Left ventricle myocardium (tissue), 1 donor: ENCODE results near the gene COPG2.

DNA sequence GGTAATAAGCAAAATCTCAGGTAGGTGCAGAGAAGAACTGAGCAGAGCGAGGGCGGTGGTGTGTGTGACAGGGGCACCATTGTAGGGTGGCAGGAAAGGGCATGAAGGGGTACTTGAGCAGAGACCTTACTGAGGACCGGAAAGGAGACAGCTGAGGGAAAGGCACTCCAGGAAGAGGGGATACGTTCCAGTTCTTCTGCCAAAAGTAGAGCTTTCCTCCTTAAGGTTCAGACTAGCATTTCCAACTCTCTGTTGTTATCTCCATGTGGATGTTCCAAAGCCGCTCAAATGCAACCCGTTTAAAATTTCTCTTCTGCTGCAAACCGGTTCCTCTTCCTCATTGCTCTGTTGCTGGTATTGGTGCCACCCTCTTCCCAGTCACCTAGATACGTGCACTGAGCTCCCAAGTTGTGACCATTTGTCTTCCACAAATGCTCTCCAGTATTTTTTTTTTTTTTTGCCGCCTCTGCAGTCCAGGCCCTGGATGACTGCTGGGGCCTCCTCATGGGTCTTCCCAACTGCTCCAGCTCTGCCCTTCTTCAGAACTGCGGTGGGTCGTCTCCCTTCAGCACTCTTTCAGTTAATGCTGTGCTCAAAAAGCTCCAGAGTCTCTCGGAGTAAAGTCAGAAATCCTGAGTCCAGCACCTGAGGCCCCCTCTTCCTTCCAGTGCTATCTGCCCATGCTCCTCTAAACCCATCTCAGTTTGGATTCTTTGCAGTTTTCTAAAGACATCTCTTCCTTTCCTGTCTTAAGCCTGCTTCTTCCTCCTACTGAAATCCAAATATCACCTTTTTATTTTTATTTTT lies 47.4 kb downstream of the TMEM209 start:
- PRO-cap: no peak

- PRO-cap: no peak
Measured at GRCh38 chr7:130282615-130282988, 10.4 kb upstream of the CPA4 start.

- PRO-cap: no peak
Measured at GRCh38 chr7:130380961-130381267, 620 bp downstream of the CPA1 start.

DNA sequence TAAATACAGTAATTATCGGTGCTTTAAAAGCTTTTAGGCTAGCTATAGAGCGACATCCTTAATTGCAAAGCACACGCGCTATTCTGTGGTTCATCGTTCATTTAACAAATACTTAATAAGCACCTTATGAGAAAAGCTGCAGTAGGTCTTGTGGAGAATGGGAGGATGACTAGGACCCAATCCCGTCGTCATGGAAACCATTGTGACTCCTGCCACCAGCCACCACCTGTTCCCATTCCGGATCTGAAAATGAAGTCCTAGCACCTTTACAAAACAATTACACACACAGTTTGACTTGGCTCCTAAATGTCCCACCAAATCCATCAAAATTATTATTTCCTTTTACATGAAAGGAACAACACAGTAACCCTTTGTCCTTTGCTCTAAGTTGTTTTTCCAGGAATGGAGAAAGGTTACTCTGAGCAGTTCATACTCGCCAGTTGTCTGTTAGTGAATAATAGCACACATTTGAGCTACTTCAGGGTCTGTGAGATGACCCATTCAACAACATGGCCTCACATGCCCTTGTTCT lies 785 bp upstream of the CEP41 start:
- PRO-cap: no peak

DNA sequence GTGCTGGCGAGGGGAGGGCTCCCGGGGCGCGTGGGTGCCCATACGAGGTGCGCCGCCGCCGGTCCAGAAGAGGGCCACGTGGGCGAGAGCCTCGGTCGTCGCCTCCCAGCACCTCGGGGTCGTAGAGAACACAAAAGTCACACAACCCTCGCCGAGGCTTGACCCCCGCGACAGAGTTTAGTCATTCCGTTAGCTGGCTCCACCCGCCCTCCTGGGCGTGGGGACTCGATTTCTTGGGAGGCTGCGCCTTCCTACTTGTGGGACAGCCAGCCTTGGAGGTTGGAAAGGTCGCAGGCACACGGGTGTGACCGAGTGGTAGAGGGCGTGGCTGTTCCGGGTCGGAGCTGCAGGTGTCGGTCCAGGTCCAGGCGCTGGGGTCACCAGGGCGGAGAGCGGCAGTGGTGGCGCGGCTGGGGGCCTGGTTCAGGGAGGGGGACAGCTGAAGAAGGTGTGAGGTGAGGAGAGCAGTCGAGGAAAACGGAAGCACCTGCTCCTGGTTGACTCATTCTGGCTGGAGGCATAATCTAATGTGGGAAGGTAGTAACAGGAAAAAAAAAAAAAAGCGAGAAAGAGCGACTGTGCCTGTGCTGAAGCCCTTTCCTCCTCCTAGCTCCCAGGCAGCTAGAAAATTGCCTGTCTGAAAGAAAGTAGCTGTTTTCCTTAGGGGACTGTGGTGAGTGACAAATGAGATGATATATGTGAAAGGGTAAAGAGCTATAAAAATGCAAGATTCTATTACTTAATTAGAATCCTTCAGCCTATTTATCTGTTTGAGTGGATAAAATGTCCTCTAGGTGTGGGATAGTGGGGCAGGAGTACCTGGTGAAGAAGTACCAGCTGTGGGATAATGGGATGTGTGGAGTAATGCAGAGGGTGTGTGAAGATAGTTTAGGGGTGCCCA lies 5.1 kb upstream of the MEST start:
- PRO-cap: no peak

DNA sequence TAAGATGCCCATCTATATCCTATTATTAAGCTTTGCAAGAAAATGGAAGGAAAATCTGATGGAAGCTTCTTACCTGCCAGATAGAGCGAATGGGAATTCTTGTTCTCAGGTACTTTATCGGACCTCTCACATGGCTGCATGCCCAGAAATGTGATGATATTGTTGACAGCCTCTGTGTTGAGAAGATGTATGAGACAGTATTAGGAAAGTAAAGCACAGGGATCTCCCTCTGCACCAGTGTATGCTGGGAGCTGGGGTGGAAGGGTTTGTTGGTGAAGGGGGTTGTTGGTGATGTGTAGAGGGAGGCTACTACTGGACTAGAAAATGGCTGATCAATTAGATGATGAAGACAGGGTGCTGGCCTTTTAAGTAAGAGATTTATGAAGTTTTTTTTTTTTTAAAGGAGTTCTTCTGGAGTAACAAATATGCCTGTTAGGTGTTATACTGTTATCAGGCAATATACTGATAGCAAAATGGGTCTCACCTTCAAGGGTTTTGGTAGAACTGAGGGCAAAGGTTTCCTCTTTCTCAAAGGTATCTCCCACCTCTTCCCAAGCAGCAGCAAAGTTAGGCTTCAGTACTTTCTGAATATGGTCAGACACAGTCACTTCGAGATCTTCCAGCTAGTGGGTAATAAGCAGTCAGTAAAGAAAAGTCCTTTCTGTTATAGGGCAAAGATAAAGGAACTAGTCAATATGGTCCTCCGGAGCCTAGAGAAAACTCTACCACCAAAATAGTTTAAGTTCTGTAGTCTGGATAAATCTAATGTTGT lies 15.5 kb downstream of the MEST start:
- PRO-cap: no peak

DNA sequence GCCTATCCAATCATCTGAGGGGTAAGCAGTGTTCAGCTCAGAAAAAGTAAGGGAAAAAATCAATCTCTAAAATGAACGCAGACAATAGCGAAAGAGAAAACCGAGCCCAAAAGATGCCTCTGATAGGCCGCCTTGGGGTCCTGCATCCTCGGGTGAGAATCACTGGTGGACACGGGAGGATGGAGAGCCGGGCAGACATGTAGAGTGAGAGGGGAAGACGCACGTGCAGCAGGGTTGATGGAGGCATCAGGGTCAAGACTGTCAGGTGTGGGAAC lies 39.9 kb downstream of the MEST start:
- PRO-cap: no peak

- PRO-cap: no peak
Measured at GRCh38 chr7:130538382-130539532, 46.9 kb downstream of the MEST start.

- PRO-cap: bidirectional peak, plus-strand start at chr7:130668489, minus-strand start at chr7:130668336; bidirectional peak, plus-strand start at chr7:130668863, minus-strand start at chr7:130668723
Measured at GRCh38 chr7:130668058-130669282, at the start of gene COPG2. Gene COPG2 (minus strand): TSS chr7:130668748.

DNA sequence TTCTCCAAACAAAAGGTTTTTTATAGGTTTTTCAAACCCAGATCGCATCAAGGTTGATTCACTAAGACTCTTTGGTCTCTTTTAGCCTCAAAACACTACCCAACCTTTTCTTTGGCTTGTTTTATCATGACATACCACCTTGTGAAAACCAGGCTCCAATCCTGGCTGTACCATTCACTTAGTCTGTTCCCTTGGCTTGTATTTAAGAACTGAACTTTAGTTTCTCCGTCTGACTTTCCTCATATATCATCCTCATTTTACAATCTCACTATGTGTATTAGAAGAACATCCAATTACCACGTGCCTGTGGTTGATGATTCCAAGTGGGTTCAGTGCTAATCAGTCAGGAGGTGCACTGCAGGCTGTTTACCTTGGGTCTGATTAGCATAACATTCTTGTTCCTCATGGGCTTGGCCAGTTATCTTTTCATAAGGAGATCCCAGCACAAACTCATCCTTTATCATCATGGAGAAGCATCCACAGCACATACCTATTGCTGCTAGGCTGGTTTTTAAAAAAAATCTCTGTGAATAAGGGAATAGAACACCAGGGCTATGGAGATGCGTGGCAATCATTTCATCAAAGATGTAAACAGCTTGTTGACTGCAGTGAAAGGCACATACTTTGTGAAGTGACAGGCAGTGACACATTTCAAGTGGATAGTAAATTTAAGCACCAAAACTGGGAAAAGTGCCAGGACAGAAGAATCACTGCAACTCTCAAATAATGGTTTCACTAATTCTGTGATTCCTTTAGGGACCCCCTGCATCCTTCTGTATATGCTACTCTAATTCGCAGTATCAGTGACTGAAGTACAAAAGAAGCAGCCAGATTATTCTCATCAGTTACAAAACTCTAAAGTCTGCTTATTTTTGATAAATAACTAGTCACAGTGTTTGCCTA lies 145.0 kb upstream of the KLF14 start:
- PRO-cap: no peak

- PRO-cap: no peak
Measured at GRCh38 chr7:130893319-130893945, 159.4 kb upstream of the KLF14 start.

DNA sequence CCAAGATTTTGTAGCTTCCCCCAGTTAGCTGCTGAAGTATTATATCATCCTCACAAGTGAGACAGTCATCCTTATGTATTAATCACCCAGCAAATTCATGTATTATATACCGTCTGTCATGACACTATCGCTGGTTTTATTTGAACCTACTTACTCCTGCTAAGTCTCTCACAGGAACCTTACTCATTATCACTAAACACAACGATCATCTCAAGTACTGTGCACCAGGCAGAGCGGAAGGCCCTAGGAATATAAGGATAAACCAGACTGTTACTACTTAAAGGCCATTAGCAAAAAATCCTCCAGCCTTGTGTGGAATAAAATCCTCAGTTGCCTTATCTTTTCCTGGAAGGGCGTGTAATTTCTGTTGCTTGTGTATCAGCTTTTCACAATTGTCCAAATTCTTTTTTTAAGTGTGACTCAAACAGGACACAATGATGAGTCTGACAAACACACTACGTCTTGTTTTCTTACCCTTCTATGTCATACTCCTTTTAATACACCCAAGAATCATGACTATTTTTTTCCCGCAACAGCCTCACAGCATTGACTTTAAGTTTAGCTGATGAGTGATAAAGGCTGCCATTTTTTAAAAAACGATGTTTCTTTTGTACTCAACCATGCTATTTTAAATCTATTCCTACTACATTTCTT lies 176.1 kb upstream of the KLF14 start:
- PRO-cap: no peak

GRCh38 chr7:130915265-130916154 lies 181.5 kb upstream of the KLF14 start:
- PRO-cap: no peak

- PRO-cap: no peak
Measured at GRCh38 chr7:130927060-130928200, 193.4 kb upstream of the KLF14 start.

- PRO-cap: no peak
Measured at GRCh38 chr7:130937651-130938084, 203.7 kb upstream of the KLF14 start.

- PRO-cap: no peak
Measured at GRCh38 chr7:130945203-130945919, 211.4 kb upstream of the KLF14 start.

DNA sequence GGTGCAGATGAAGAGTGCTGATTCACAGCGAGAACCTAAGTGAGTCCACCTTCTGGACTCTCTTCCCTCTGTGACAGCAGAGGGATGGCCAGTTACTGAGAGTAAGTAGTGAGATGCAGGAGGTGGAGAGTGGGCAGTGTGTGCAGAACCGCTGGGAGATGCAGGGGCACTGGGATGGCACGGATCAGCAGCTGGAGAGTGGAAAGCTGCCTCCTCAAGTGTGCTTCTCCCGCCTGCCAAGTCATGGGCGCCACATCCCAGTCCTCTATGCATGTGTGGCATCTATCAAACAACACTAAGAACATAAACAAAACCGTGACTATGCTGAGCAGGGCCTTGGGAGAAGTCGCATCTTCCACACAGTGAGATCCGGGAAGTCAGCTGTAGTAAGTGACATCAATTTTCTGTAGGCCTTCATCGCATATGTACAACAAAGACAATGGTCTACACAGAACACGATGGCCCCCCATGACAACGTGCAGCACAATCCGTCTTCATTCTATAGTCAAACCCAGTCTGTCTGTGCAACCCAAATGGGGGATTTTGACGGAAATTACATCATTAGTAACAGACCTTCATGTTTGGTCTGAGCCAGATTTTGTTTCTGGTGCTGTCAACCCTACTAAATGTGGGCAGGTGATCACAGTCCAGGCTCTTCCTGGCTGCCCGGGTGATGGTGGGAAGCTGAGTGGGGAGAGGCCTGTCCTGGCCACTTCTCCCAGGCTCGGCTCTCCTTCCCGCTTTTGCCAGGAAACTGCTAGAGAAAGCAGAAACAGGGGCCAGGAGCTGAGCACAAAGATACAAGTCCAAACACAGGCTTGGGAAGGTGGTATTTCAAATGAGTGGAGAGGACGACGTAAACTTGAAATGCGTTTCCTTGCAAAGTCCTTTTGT lies 217.6 kb upstream of the KLF14 start:
- PRO-cap: no peak

- PRO-cap: no peak
Measured at GRCh38 chr7:130998623-130999492, 264.9 kb upstream of the KLF14 start.

GRCh38 chr7:131000055-131000878 lies 266.3 kb upstream of the KLF14 start:
- PRO-cap: no peak

GRCh38 chr7:131018525-131019110 lies 284.6 kb upstream of the KLF14 start:
- PRO-cap: no peak